Measurements from ENCODE around the genes DBT, AMY1C, NTNG1, PRPF38B and SARS1.

GRCh38 chr1:100187865-100188266 lies 9.8 kb upstream of the LRRC39 start:
- PRO-cap: no peak

DNA sequence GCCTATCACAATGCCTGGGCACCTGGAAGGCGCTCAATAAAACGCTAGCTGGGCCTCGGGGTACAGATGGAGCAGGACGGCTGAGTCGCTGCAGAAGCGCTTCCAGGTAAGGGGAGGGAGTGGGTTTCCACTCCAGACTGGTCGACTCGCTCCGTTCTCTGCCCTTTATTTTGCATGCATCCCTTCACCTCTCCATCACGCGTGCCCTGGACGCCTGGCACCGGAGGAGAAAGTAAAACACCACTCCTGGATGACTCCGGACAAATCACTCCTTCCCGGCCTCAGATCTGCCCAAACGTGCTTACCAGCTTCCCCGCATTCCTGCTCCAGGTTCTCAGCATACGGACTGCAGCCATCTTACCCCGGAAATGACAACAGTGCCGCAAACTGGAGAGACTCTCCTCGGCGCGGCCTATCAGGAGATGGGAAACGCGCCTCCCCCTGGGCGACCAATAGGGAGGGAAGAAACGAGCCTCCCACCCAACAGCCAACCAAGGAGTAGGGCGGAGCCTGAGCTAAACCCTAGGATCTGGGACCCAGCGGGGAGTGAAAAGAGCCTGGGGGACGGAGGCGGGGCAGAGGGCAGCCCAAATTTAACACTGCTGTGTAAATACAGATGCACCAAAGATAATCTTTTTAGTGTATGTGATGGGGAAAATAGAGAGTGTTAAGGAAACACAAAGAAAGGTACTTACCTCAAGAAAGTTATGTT lies at the start of gene DBT:
TSS of gene DBT (minus strand) at position 370 of the 712 bp plus-strand sequence.
- PRO-cap: bidirectional peak, plus-strand start at position 114 of the sequence, minus-strand start outside the sequence; unidirectional peak, minus-strand start at position 160 of the sequence; bidirectional peak, plus-strand start at position 525 of the sequence, minus-strand start at position 369 of the sequence

- PRO-cap: no peak
Observed at GRCh38 chr1:100439911-100440679, 87.8 kb downstream of the CDC14A start.

DNA sequence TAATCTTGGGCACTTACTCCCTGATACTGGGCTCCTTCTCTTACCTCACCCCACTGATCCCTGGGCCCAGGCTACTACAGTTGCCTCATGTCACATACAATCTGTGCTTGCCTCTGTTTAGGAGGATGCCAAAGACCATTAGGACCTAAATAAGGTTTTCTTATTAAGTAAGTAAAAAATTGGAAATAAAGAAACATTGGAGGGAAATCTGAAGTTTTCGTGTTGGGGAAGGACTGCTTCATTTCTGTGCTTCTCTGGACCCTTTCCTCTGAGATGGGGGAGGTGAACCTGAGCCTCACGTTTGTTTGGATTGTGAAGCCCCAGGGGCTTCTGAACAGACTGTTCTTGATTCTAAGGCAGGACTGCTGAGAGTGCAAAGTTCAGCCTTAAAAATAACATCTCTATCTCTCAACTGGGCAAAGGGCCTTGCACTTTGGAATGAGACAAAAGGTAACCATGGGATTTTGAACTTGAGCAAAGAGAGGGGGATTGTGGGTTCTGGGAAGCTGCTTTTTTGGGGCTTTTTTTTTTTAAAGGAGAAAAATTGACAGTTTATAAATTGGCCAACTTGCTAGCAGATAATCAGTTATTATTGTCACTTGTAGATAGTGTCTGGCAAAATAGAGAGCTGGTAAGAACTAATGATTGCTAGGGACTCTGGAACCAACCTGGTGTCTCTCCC lies 45.0 kb downstream of the GPR88 start:
- PRO-cap: no peak

- PRO-cap: no peak
Observed at GRCh38 chr1:100974545-100975671, 50.7 kb downstream of the DPH5 start.

GRCh38 chr1:101162946-101163702 lies 73.7 kb upstream of the S1PR1 start:
- PRO-cap: no peak

GRCh38 chr1:101283915-101284498 lies 47.2 kb downstream of the S1PR1 start:
- PRO-cap: no peak

DNA sequence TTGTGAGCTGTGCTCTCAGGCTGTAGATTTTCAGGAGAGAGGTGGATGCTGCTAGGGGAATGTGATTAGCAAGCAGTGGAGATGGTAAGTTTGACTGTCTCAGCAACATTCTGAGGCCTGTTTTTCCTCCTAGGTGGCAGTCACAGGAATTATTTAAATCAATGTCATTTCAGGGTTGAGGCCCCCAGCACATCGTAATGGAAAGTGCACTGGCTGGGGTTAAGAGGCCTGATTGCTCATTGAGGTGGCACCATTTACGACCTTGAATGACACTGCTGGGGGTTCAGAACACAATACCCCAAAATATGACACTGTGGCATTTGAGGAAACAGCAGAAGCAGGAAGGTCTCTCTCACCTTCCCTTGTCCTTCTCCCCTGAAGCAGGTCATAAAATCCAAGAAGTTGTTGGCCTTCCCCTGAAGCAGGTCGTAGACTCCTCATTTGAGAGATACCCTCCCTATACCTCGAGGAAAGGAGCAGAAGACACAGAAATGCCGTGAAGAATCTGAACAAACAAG lies 71.2 kb downstream of the S1PR1 start:
- PRO-cap: no peak

GRCh38 chr1:103749715-103750003 lies at the start of gene AMY1C:
AMY1C (plus strand) TSS chr1:103749898.
- PRO-cap: no peak

DNA sequence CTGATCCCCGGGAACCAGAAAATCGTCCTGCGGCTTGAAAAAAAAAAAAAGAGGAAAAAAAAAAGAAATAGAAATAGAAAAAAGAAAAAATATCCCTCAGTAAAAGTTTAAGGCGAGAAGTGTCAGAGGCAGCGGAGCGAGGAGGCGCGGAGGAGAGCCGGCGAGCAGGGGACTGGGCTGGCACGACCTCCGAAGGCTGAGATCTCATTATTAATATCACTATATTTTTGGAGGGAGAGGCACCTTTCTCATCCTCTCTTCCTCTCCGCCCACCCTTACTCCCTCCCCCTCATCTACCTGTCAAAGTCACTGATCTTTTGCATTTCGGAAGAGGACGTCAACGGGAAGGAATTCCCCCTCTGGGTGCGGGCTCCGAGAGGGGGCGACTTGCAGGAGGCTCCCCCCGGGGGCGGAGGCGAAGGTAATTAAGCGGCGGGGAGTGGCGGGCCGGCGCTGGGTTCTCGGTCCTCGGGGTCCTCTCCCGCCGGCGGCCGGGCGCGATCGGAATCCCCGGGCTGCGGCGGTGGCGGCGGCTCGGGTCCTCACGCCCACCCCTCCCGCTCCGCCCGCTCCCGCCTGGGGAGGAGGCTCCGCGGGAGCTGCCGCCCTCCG lies at the start of gene NTNG1:
TSS of gene NTNG1 (plus strand) at position 320 of the 612 bp plus-strand sequence.
- PRO-cap: no peak

- PRO-cap: no peak
Observed at GRCh38 chr1:107326792-107327555, 186.1 kb downstream of the NTNG1 start.

GRCh38 chr1:107536258-107536540 lies 395.4 kb downstream of the NTNG1 start:
- PRO-cap: no peak

GRCh38 chr1:107596035-107596520 lies 368.9 kb downstream of the VAV3 start:
- PRO-cap: no peak

DNA sequence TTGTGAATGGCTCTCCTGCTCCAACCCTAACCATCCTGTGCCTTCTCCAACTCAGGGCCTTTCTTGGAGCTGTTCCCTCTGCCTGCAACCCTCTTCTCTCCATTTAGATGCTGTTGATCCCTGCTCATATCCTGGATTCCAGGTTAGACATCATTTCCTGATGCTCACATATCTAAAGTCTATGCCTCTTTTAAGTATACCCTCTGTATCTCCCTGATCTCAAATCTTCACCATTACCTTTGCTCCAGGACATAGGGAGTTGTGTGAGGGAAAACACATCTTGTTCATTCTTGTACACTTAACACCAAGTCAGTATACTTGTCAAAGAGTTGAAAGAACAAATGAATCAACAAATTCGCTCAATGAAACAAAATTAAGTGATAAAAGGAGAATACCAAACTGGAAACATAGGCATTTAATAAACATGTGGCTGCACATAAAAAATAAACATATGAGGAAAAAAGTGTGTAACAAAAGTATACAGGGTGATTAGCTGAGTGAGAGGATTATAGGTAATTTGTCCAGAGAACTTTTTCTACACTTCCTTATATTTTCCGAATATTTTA lies 291.5 kb downstream of the VAV3 start:
- PRO-cap: no peak

DNA sequence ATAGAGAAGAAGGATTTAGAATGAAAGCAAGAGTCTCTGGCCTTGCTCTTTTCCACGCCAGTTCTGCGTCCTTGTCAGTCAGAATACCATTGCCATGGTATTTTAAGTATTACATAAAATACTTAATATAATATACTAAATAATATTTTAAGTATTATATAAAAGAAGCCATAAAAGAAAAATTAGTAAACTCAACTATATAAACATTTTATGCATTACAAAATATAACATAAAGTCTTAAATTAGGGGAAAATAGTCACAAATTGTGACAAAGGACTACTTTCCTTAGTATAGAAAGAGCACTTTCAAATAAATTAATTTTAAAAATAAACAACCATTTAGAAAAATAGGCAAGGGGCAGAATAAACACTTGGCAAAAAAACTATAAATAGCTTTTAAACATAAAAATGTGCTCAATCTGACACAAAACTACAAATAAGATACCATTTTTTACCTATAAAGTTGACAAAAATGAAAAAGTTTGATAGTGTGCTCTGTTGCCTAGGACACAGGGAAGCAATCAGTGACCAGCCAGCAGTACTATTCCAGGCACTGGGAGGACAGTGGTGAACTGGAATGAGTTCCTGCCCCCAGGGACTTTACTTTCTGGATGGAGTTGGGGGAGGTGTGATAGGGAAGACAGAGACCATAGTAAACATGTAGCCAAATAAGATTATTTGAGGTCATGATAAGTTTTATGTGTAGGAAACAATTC lies 41.6 kb downstream of the EEIG2 start:
- PRO-cap: no peak

- PRO-cap: bidirectional peak, plus-strand start at chr1:108692327, minus-strand start at chr1:108692191; bidirectional peak, plus-strand start at chr1:108693204, minus-strand start at chr1:108692958
Observed at GRCh38 chr1:108692276-108693238, at the start of gene PRPF38B. PRPF38B (plus strand) TSS chr1:108692310.

- PRO-cap: no peak
Observed at GRCh38 chr1:108748506-108749338, 2.2 kb downstream of the STXBP3 start.

DNA sequence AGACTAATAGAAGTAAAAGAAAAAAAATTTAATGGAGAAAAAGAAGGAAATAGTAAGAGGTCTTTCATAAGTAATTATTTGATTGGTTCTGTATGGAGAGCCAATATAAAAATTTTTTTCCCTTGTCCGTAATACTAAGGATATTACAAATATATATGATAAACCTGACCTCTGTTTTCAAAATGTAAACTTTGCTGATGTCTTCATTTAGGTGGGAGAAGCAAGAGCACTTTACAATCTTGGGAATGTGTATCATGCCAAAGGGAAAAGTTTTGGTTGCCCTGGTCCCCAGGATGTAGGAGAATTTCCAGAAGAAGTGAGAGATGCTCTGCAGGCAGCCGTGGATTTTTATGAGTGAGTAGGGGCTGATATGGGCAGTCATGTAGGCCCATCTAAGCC lies 21.0 kb downstream of the GPSM2 start:
- PRO-cap: no peak

DNA sequence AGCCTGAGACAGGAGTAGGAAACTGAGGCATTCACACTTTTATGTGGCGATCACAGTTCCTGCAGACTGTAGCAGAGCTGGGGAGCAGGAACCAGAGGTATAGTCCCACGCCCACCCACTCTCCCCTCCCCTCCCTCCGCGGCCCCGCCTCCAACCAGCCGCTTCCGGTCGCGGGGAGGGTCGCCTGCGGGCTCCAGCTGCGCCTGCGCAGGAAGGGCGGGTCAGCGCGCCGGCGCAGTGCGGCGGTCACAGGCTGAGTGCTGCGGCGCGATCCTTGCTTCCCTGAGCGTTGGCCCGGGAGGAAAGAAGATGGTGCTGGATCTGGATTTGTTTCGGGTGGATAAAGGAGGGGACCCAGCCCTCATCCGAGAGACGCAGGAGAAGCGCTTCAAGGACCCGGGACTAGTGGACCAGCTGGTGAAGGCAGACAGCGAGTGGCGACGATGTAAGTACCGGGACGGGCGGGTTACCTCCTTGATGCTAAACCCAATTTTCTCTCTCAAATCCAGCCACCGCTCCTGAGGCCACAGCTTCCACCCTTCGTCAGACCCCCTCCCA lies at the start of gene SARS1:
TSS of gene SARS1 (plus strand) at position 235 of the 558 bp plus-strand sequence.
- PRO-cap: bidirectional peak, plus-strand start at position 249 of the sequence, minus-strand start at position 73 of the sequence

DNA sequence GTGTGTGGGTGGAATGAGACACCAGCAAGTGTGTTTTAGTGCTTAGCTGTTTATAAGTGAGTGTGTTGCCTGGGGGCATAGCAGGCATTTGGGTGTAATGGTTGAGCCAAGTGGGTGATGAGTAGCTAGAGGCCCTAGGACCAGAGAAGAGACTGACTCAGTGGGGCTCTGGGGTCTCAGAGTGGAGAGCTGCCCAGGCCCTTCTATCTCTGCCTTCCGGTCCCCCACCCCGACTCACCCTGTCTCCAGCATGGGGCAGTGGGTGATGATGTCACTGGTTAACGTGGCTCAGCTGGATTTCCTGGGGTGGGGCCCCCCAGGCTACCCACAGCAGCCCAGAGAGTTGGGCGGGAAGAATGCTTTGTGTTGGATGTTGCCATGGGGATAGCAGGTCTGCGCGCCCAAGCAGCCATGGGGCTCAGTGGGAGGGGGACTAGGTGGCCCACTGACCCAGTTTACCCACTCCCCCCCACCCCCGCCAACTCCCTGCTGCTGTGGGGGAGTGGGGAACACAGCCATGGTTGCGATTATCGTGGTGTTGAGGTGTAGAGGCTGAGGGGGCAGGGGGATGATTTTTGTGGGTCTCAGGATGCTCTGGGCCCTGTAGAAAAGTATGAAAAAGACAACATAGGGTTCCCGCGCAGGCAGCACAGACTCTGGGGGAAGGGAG lies 8.3 kb downstream of the CELSR2 start:
- PRO-cap: no peak

All from left lung (tissue), 1 donor.